AG09309 (cell line): ENCODE data around the genes TBXT and SFT2D1.

DNA sequence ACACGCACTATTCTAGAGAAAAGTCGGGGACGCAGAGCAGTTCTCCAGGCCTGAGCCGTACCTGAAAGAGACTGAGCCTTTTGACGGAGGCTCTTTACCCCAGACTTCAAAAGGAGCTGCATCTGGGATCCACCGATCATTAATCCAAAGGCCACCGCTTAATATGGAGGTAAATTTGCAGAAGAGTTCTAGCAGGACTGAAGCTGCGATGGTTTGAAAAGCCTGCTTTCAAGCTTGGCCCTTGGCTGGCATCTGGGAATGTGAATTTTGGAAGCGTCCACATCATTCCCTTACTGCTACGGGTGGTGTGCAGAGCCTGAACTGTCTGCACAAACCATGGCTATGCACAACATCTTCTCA is 671.2 kb downstream of the PRKN start:
- RRBS, result no CpG with 5 or more reads among the region's 10 CpGs

DNA sequence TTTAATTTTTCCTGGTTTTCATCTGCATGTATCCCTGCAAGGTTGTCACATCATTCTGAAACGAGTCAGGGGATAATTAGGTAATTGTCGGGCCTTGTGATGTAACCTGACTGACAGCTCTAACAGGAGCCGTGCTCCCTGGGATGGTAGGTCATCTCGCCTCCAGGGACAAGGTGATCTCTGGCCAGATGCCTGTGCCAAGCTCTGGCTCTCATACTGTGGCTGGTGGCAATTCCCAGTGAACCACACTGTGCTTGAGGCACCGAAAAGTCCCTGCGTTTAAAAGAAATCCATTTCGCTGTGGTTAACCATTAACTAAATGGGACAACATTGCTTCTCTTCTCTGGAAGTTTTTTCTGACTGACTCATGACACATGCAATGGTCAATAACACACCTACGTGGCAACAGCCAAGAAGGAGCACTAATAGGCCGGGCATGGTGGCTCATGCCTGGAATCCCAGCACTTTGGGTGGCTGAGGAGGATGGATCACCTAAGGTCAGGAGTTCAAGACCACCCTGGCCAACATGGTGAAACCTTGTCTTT is 669.3 kb downstream of the PRKN start:
- RRBS, result no CpG with 5 or more reads among the region's 9 CpGs

DNA sequence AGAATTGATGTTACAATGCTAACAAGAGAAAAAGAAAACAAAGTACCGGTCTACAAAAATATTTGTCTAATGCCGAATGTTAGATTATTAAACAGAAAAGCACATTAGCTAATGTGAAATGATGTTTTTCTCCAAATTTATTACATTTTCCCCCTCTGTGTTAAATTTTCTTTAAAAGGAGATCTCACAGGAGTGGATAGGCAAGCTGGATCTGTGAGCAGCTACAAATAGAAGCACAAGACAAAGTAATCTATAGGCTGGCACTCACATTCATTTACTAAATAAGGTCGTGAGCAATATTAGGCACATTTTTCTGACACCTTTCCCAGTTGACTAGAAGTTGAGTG is 205.8 kb upstream of the QKI start:
- RRBS, result no CpG with 5 or more reads among the region's 3 CpGs

- RRBS, result no CpG with 5 or more reads among the region's 8 CpGs
Observed at GRCh38 chr6:163231926-163232550, 182.5 kb upstream of the QKI start.

GRCh38 chr6:163386484-163386932 is 28.0 kb upstream of the QKI start:
- RRBS, result no CpG with 5 or more reads among the region's 7 CpGs

- RRBS, result no CpG with 5 or more reads among the region's 5 CpGs
Observed at GRCh38 chr6:163471813-163472268, 57.3 kb downstream of the QKI start.

DNA sequence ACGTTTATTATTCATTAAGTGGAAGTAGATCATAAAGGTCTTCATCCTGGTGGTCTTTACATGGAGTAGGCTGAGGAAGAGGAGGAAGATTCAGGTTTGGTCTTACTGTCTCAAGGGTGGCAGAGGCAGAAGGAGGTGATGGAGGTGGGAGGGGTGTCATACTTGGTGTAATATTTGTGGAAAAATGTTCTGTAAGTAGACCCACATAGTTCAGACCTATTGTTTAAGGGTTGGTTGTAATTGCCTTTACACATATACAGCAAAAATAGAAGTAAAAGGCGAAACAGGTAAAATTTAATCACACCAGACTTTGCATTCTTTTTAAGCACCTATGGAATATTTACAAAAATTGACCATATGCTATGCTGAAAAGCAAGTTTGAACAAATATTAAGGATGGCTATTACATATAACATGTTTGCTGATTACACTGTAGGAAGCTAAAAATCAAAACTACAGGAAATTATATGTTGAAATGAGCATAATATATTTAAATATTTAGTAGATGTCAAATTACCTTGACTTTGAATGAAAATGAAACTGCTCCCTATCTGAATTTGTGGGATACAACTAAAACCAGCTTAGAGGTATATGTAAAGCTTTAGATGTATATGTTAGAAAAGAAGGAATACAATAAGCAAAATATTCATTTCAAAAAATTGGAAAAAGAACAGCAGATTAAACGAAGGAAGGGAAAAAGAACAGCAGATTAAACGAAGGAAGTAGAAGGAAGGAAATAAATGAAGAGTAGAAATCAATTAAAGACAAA is 57.9 kb downstream of the QKI start:
- RRBS, result no CpG with 5 or more reads among the region's 4 CpGs

DNA sequence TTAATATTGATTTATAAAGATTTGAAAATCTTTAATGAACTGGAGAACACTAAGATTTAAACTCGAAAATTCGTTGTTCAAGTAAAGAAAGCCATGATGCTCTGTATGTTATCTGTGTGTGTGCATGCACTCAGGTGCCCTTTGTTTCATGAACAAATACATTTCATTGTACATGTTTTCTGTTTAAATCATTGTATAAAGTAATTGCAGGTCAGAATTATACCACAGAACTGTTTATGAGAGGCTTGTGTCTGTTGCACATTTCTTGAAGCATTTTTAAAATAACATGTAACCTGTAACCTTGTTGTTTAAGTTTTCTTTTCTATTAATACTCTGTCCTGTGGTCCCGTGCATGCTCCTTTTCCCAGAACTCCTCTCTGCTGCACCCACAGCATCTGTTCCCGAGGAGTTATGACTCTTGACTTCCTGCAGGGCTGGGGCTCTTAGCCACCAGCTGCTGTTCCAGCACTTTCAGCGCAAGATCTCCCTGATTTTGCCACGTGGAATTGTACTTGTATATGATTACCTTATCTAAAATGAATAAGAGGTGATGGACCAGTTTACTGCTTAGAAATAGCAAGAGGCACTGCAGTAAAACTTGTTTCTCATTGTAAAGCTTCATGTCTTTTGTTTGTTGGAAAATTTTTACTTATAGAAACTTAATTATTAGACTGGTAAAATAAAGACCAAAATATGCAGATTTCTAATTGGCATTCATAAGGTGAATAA is 150.6 kb downstream of the QKI start:
- RRBS, result no CpG with 5 or more reads among the region's 6 CpGs

DNA sequence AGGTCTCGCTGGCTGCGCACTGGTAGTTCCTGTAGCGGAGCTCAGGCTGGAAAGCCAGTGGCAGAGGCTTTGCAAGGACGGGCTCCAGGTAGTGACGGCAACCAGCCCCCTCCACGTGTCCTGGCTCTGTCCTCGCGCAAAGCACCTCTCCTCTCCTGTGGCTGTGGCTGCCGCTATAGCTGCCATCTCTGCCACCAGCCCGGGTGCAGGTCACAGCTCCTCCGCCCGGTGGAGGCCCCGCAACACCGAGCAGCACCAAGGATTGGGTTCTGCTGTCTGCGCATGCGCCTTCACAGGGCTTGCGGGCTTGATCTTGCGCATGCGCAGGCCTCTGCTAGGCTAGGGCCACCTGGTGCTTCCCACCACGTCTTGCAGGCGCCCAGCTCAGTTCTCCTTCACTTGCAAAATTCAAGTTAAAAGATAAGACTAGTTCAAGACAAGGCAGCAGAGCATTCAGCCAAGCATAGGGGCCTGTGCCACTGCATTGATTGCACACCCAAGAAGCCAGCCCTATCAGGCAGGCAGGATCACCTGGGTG is 625.5 kb downstream of the QKI start:
- RRBS, result no CpG with 5 or more reads among the region's 21 CpGs

DNA sequence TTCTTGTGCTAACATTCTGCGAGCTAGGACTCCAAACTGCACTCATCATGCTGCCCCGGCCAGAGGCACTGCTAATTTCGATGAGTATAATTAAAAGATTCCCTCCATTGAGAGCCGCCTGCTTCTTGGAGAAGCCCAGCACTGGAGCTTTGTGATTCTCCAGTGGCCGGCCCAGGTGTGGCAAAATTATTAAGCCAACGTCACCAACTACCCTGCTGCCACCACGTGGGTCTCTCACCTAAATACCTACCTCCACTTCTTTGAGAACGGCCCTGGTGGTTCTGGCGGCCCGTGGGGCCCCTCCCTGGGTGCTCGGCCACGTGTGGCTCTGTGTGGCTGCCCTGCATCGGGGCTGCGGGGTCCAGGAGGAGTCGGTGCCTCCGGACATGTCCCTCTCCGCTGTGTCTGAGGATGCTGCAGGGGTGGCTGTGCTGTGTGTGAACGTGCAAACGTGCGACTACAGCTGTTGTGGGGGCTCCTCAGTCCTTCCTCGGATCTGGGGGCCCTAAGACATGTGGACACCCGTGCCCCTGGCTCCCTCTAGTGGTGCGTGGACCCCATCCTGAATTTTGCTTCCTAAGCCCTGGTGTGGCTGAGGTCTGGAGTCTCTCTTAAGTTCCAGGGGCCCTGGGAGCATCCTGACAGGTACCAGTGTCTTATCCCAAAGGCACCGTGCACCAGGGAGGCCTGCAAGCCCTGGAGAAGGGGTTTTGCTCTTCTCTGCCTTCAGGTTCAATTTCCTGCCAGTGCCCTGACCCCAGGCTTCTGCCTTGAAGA is 691.8 kb downstream of the QKI start:
- RRBS, result no CpG with 5 or more reads among the region's 24 CpGs

- RRBS, result no CpG with 5 or more reads among the region's 4 CpGs
Observed at GRCh38 chr6:164322504-164323057, 908.1 kb downstream of the QKI start.

- RRBS, result no CpG with 5 or more reads among the region's 5 CpGs
Observed at GRCh38 chr6:164507196-164507686, 802.2 kb downstream of the C6orf118 start.

DNA sequence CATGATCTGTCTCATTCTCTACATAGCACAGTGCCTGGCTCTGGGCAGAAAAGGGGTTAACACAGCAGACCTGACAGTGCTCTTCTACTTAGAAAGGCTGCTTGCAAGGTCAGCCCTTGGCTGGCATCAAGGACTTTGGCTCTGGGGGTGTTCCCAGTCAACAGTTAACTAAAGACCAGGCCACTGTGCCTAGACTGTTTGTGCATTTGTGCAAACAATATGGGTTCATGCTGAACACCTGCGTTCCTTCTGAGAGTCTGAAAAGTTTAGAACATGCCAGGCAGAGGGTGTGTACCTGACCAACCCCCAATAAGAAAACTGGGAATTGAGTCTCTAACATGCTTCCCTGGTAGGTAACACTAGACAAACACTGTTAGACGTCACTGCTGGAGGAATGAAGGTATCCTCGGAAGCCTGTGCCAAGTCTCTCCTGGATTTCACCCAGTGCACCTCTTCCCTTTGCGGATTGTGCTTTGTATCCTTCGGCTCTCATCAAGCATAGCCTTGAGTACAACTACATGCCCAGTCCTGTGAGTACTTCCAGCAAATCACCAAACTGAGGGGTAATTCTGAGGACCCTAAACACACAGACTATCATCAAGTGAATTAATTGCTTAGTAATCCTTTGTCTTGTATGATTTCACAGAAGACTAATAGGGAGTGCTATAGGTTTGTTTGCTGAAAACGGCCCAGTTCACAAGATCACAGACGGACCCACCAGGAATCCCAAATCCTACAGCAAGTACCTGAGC is 110.6 kb downstream of the PDE10A start:
- RRBS, result no CpG with 5 or more reads among the region's 7 CpGs

GRCh38 chr6:165709372-165709866 is 46.4 kb upstream of the PDE10A start:
- RRBS, result no CpG with 5 or more reads among the region's 17 CpGs

GRCh38 chr6:165774811-165775367 is 111.8 kb upstream of the PDE10A start:
- RRBS, result no CpG with 5 or more reads among the region's 6 CpGs

- RRBS, result no CpG with 5 or more reads among the region's 16 CpGs
Observed at GRCh38 chr6:165846675-165847296, 183.7 kb upstream of the PDE10A start.

DNA sequence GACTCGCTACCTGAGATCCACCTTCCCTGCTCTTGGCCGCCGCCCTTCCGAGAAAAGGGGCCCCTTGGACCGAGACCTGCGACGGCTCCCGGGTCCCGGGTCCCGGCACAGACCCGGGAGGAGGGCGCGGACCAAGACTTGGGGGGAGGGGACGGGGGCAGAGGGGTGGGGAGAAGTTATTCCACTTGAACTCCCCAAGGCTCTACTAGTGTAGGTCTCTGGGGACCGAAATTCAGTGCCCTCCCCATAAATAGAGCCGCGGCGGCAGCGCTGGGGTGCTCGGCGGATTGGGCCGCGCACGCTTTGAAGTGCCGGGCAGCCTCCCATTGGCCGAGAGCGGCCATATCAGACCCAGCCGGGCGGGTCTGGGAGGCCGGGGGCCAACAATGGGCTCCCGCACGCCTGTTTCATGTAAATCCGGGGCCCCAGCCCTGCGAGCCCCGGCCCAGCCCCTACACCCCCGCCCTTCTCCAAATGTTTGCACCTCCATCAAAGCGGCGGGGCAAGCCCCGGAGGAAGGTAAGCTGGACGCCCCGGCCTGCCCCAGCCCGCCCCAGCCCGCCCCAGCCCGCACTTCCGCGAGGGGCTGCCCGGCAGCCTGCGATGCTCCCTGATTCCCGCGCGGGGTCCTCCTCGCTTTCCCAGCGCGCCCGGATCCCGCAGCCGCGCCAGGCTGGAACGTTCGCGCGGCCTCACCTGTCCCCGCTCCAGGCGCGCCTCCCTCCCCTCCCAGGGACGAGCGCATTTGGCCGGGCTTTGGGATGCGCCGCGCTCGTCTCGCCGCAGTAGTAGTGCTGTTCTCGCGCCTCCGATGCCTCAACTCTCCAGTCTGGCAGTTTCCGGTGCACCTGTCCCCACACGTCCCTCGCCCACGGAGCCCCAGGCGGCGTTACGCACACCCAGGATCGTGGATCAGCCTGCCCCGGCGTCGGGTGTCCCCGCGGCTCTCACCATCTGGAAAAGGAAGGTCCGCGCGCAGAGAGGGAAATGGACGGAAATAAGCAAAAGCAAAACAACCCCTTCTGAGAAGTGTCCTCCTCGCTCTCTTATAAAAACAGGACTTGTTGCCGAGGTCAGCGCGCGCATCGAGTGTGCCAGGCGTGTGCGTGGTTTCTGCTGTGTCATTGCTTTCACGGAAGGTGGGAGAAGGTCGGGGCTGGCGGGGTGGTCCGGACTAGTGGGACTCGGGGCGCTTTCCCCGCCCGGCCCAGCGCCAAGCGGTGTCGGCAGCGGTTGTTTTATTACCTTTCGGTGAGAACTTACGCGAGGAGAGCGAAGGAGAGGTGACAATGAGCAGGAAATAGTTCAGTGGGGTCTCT is at the start of gene TBXT:
Gene TBXT (minus strand): TSS at position 220 of the 1,319 bp plus-strand sequence.
- RRBS, result 4% methylated on average over 49 of the region's 118 CpGs

GRCh38 chr6:166258695-166259355 is 49.4 kb downstream of the PRR18 start:
- RRBS, result no CpG with 5 or more reads among the region's 20 CpGs

GRCh38 chr6:166337671-166338493 is 4.5 kb downstream of the SFT2D1 start:
- RRBS, result no CpG with 5 or more reads among the region's 10 CpGs

- RRBS, result 2% methylated on average over 18 of the region's 66 CpGs
Observed at GRCh38 chr6:166342437-166343576, at the start of gene SFT2D1. TSS of gene SFT2D1 (minus strand) at chr6:166342545.